ENCODE results near the genes ANKS1B and SLC17A8.

DNA sequence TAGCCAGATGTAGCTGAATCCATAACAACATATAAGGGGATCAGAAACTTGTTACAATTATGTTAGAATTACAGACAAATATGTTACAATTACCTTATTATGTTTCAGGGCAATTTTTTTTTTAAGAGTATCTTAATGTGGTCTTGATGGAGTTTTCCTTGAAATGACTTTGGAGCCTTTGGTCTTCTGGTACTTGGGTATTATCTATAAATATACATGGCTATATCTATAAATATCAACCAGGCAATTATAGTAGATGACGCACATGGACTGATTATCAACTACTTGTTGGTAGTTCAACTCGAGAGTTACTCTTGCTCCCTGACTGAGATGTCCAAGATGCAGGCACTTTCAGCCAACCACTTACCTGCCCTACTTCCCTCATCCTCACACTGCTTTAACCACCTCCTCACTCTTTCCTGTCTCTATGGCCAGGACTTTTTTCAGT lies 85.5 kb downstream of the NTN4 start:
- PRO-cap = no peak

GRCh38 chr12:95706932-95707802 lies 83.4 kb downstream of the NTN4 start:
- PRO-cap = no peak

GRCh38 chr12:95995300-95996195 lies 596 bp downstream of the HAL start:
- PRO-cap = no peak

- PRO-cap = no peak
Measured at GRCh38 chr12:96235540-96235866, 41.3 kb downstream of the ELK3 start.

- PRO-cap = no peak
Measured at GRCh38 chr12:96266930-96267702, 72.9 kb downstream of the ELK3 start.

GRCh38 chr12:96315609-96316652 lies 84.3 kb downstream of the CDK17 start:
- PRO-cap = no peak

DNA sequence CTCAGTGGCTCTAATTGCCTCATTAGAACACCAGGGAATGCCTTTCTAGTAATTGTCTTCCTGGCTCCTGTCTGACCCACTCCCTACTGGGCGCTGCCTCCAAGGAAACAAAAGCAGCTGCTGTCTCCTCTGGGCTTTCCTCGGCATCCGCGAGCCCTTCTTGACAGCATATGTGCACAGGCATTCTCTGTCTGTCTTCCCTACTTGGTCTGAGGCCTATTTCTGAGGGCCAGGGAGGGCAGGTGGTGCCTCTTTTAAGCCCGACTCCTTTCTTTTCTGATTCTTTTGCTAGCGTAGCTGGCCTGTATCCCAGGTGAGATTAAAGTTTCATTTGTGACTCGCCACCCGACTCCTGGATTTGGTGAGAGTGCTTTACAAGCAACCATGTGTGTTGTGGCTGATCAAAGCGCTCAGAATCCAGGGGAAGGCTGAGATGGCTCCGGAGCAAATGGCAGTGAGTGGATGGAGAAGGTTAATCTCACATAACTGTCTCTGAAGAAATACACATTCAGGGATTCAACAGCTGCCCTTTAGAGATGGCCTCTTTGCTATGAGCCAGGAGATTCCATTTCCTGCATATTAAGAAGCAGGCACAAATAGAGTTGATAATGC lies 369.2 kb downstream of the NEDD1 start:
- PRO-cap = no peak

- PRO-cap = no peak
Measured at GRCh38 chr12:98370444-98370864, 144.9 kb upstream of the TMPO start.

- PRO-cap = no peak
Measured at GRCh38 chr12:98456538-98457395, 58.6 kb upstream of the TMPO start.

GRCh38 chr12:98464050-98464781 lies 51.2 kb upstream of the TMPO start:
- PRO-cap = no peak

- PRO-cap = no peak
Measured at GRCh38 chr12:98490242-98490858, 25.0 kb upstream of the TMPO start.

GRCh38 chr12:98597649-98598706 lies 4.5 kb downstream of the SLC25A3 start:
- PRO-cap = no peak

GRCh38 chr12:98643822-98644669 lies 542 bp downstream of the IKBIP start:
- PRO-cap = bidirectional peak, plus-strand start at chr12:98644220, minus-strand start at chr12:98644084; bidirectional peak, plus-strand start at chr12:98644311, minus-strand start at chr12:98644297

GRCh38 chr12:98645863-98646262 lies 773 bp downstream of the APAF1 start:
- PRO-cap = no peak

GRCh38 chr12:99154450-99155072 lies 493.0 kb upstream of the GARIN6 start:
- PRO-cap = no peak

DNA sequence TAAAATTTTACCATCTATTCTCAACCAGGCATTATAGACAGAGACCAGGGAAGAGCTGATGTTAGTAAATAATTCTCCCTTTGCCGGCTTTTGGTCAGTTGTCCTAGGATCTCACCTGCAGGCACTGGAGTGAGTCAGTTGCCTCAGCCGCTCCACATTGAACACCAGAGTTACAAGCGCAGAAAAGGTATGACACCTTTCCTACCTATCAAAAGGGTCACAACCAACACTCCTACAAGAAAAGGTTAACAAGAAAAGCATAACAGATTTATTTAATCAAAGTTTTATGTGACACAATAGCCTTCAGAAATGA lies 37.7 kb upstream of the GARIN6 start:
- PRO-cap = no peak

GRCh38 chr12:99911068-99911357 lies 73.7 kb downstream of the ANKS1B start:
- PRO-cap = no peak

DNA sequence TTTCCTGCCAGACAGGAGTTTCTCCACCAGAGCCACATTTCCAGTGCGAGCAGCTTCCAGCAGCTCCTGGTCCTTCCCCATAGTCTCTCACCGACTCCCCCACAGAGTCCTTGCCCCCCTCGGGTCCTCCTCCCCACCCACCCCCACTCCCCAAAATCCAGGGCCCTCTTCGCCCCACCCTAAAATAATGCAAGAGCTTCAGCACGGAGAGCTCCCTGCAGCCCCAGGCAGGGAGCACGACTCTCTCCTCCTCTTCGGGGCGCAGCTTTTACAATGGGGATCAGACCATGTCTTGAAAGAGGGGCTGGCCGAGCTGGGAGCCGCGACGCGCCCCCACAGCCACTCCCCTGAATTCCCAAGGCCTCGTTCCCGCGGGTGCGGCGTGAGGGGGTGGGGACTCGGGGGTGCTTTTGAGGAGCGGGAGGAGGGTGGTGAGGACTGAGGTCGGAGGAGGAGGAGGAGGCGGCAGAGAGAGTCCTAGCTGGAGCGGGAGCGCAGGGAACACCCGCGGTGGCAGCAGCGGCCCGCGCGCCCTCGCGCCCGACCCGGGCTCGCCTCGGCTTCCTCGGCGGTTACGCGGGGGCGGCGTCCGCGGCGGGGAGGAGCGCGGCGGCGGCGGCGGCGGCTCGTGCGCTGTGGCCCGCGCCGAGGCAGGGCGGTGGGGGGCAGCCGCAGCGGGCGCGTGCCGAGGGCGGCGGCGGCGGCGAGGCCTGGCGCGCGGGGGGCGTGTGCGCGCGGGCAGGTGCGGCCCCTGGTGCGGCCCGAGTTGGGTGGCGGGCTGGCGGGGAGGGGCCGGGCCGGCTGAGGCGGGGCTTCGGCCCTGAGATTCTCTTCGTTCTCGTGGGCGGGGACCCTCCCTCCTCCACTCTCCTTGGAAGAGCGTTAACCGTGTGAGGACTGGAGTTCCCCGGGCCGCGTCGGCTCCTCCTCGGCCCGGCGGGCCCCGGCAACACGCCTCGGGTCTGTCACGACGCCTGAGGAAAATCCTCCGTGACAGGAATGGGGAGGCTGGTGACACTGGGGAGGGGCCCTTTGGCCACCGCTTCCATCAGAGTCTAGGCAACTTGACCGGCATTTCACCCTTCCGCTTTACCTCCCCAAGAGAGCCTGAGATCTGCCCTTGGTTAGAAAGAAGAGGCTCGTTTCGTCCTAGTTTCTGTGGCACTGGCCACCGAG lies at the start of gene ANKS1B:
Gene ANKS1B, minus strand, starts transcription at position 780 of the 1,176 bp plus-strand sequence.
- PRO-cap = no peak

DNA sequence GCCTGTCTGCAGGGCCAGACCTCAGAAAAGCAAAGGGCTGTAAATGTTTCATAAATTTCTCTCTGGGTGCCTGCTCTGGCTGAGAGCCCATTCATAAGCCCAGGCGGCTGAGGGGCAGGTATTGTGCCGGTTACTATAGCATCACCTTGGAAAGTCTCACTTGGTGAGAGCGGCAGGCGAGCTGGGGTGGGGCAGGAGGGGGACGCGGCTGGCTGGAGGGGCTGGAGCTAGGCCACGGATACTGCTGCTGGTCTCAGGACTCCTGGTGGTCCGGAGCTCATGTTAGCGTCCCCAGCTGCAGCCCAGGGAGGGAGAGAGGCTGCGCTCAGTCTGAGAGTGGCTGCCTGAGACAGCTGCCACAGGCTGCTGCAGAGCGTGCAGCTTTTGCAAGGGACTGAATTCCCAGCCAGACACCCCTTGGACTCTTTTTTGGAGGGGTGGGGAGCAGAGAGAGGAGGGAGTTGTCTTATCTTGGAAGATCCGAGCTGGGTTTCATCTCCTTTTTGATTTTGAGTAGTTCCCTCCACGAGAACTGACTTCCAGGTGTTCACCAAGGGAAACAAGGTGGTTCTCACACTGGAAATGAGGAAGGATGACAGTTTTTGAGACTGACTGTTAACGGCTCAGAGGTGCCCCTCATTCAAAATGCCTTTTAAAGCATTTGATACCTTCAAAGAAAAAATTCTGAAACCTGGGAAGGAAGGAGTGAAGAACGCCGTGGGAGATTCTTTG lies at the start of gene SLC17A8:
Gene SLC17A8, plus strand, starts transcription at position 328 of the 732 bp plus-strand sequence.
- PRO-cap = no peak

GRCh38 chr12:100410452-100410687 lies 53.5 kb downstream of the SLC17A8 start:
- PRO-cap = no peak

Data from SEM (cell line).